Vein endothelial cell (primary cell): ENCODE measurements around the genes C17orf97 and NXN.

- CAGE, long polyA plus RNA, result no peak
Observed at GRCh38 chr17:185656-186202, 4.3 kb upstream of the DOC2B start.

DNA sequence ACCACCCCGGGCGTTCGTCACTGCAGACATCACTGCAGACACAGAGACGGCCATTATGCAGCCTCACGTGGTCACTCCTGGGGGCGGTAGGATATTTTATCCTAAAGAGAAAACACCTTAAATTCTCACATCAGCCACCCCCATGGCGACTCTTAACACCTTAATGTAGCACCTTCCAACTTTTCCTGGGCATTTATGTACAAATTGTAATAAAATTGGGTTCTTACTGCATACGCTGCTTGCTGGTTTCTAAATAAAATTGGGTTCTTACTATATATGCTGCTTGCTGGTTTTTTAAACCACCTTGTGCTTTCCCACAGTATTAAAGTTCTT is 19.4 kb downstream of the RPH3AL start:
- CAGE, long polyA plus RNA, result no peak

DNA sequence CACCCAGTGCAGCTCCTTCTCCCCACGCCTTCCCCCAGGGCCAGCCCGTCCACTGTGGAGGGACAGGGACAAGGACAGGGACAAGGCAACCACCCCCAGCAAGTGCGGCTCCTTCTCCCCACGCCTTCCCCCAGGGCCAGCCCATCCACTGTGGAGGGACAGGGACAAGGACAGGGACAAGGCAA is 18.1 kb downstream of the RPH3AL start:
- CAGE, long polyA plus RNA, result no peak

DNA sequence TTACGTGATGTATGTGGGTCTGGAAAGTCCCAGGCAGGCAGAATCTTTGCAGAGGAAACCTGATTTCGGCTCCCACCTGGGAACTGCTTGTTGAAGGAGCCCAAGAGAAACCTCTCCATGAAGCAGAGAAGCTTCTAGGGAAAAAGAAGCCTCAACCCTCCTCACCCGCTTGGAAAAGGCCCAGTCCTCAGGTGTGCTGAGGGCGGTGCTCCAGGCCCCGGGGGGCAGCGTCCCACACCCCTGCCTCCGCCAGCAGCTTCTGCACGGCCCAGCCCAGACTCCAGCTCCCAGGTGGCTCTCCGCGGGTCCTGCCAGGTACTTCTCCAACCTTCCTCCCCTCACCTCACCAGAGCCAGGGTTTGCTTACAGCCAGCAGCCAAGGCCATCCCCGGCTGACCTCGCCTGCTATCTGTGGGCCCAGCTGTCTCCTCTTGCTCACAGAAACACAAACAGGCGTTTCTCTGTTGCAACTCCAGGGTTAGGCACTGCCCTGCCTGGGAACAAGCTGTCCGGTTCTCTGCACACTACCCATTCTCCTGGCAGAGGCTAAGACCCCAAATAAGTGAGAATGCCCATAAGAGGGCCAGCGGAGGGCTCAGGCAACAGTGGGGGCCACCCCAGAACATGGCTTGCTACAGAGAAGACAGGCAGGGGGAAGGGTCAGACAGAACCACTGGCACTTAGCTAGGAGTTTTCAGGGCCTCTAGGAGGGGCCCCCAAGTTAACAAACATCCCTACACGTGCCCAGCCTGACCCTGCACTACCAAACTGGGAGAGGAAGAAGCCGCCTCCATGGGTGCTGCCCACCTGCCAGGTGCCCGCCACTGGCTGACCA is 13.7 kb downstream of the RPH3AL start:
- CAGE, long polyA plus RNA, result no peak

DNA sequence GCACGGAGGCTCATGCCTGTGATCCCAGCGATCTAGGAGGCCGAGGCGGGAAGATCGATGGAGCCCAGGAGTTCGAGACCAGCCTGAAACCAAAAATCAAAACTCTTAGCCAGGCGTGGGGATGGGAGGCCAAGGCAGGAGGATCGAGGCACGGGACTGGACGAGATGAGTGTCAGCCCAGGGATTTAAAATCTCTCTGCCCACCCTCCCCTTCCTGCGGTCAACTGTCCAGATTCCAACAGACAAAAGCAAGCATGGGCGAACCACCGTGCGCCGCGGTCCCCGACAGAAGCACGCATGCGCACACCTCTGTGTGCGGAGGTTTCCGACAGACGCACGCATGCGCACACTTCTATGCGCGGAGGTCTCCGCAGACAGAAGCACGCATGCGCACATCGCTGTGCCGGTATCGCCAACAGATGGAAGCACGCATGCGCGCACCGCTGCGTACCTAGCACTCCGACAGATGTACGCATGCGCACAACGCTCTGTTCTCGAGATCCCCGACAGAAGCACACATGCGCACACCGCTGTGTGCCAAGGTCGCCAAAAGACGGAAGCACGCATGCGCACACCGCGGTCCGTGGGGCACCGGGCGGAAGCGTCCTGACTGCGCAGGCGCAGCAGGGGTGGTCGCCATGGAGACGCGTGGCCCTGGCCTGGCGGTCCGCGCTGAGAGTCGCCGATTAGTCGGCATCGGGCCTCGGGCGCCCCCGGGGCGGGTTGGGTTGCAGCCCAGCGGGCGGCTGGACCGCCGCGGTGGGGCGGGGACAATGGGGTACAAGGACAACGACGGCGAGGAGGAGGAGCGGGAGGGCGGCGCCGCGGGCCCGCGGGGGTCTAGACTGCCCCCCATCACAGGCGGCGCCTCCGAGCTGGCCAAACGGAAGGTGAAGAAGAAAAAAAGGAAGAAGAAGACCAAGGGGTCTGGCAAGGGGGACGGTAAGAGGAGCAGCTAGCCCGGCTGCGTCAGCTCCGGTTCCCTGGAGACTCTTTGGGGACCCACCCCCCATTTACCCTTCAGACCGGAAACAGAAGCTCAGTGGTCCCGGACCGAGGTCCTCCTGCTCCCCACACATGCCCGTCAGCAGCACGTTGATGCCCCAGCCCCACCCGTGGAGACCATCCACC is at the start of gene C17orf97:
Gene C17orf97 (plus strand): TSS at position 621 of the 1,131 bp plus-strand sequence.
- CAGE, long polyA plus RNA, result no peak

DNA sequence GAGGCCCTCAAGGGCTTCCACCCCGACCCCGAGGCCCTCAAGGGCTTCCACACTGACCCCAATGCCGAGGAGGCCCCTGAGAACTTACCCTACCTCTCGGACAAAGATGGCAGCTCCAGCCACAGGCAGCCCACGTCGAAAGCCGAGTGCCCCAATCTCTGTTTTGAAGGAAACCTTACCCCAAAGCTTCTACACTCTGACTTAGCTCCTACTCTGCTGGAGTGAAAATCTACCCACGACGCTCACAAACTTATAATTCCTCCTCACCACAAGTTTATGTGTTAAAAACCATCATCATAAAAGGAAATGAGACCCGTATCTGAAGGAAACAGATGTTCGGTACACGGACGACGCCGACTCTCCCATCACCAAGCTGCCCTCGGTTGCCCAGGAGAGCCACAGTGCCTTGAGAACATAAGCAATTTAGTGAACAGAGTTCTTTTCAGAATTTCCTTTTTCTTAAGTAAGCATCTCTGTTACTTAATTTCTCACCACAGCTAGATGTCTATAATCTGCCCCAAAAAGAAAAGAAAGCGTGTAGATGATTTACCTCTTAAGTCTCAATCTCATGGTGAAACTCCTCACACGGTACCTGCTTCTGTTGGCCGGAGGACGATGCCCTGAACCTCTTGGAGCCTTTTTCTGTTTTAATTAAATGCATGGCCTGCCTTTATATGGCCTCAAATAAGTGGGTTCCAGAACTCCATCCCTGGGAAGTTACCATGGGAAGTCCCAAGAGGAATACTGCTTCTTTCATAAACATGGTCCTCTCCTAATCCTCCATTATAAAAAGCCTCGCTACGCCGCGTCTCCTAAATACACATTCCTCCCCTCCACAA is 4.0 kb downstream of the C17orf97 start:
- CAGE, long polyA plus RNA, result no peak

DNA sequence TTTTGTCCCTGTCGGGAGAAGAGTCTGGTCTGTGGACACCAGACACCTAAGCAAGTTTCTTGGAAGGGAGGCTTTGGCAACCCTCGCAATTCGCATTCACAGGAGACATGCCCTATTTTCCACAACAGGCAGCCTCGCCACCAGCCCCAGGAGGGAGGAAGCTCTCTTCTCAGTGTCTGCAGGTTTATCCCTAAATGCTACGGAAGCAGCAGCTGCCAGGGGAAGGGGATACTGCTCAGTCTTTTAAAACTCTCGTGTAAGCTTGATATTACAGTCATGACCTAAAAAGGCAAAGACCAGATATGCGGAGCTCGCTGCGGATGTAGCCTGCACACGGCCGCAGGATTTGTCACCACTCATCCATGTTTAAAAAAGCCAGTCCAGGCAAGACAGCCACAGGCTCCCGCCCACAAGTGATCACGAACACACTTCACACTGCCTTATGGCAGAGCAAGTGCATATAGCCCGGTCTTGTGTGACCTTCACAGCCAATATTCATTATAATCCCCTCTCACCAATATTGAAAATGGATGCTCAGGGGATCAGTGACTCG is 101.8 kb downstream of the C17orf97 start:
- CAGE, long polyA plus RNA, result no peak

DNA sequence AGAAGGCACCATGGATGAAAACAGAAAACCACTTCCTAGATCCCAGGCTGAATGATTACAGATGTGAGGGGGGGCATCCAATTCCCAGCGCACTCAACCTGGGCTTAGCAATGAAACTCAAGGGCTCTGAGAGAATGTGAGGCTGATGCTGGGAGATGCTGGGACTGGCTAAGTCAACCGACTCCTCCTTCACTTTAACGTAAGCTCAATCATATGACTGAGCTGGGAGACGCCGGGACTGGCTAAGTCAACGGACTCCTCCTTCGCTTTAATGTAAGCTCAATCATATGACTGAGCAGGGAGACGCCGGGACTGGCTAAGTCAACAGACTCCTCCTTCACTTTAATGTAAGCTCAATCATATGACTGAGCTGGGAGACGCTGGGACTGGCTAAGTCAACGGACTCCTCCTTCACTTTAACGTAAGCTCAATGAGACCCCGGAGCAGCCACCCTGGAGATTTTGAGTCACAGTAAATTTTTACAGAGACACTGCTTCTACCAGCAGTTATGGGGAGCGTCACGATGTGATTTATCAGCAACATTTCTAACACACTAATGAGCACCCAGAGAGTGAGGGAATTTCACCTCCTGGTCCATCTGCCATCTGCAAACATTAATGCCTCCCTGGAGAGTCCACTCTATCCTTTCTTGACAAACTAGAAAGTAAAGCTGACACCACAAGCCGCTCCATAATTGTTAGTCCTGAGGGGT is 125.2 kb downstream of the C17orf97 start:
- CAGE, long polyA plus RNA, result no peak

DNA sequence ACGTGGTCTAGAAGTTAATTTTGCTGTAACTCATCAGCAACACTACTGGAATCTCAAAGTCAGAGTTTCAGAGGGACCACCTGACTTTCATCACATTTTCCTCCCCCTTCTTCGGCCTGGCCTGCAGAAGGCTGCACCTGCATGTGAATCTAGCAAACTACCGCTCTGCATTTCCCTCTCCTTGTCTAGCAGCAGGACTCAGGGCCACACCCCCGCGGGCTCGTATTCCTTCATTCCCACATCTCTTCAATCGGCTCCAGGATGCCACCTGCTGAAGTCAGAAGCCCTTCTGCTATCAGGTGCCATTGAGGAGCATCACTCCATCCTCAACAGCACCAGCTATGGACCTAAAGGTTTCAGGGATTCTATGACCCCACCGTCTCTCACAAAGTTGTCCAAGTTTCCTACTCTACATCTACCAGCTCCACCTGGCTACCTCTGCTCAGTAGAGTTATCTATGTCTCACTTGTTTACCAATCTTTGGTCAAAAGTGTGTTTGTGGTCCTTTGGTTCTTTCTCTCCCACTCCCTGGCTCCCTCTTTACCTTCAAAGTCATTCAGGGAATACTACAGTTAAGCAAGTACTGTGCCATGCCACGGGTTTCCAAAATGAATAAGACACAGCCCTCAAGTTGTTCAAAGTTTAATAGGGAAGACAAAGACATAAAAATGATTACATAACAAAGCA is 135.1 kb downstream of the C17orf97 start:
- CAGE, long polyA plus RNA, result no peak

GRCh38 chr17:596122-596758 is 118.4 kb downstream of the VPS53 start:
- CAGE, long polyA plus RNA, result no peak

GRCh38 chr17:601292-601691 is 113.3 kb downstream of the VPS53 start:
- CAGE, long polyA plus RNA, result no peak

DNA sequence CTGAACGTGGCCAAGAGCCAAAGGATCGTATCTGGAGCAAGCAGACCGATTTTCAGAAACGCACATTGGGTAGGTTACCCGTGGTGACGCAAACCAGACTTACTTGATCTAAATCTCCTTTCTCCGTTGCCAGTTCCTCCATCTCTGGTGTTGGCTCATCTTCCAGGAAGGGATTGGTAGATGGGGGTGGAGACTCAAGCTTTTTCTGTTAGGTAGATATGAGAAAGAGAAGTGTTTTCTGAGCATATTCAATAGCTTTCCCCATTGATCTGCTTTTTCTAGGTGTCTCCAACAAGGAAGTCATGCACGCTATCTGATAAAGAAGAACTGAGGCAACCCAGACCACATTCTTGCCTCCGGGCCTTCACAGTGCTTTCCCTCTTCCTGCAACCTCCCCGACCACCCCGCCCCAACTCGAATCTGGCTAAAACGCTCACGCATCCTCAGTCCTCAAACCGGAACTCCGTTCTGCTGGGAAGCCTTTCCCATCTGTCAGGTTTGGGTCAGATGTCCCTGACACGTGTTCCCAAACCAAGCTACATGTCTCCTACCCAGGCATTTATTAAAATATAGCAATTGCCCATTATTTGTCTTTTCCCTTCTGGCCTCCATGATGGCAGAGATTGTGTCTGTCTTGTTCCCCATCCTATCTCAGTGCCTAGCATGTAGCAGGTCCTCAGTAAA is 112.8 kb downstream of the VPS53 start:
- CAGE, long polyA plus RNA, result no peak

DNA sequence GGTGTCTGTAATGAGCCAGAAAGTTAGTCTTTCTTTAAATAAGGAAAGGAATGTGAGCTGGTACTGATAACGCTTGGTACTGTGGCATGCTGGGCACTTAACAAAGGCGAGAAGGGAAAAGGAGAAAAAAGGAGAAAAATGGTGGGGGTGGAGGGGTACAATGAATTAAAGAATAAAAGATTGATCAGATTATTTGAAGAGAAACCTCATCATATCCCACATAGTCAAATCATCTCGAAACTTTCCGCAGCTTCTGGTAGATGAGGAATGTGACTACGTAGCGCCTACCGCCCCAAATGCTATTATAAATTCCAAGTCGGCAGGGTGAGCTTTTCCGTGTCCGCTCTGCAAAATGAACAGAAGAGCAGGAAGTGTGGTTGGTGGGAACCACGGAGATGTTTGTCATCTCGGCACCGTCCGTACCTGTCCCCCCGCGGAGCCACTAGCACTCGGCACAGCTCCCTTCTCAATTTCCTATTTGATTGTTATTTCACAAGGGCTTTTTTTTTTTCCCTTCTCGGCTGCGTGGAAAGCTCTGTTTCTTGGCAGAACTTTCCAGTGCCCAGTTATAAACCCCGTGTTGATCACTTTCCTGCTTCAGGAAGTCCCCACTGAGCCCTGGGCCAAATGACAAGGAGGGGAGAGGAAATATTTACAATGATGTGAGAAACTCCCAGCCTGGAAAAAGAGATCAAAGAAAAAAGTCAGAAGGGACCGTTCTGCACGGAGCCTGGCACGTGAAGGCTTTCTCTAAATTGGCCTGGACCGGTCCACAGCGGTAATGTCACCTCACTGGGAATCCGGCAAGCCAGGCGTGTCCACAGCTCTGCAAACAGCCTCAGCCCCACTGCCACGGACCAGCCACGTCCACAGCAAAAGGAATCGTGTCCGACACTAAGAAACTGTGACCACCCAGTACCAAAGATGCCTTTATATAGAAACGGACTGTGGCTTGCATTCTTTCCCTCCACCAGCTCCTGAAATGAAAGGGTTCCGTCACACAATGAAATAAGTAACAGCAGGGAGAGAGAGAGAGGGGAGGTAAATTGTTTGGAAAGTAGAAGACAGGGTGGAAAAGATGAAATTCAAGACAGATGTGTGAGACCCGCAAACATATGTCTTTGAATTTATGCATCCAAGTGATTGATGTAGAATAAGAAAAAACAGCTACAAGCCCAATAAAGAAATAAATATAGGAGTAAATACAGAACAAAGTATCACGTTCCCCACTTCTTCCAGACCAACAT is 65.0 kb downstream of the MRM3 start:
- CAGE, long polyA plus RNA, result no peak

DNA sequence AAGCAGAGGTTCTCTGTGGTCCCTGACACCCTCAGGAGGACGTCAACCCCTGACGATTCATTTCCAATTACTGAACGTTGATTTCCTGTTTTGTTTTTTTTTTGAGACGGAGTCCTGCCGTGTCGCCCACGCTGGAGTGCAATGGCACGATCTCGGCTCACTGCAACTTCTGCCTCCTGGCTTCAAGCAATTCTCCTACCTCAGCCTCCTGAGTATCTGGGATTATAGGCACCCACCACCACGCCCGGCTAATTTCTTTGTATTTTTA is 65.8 kb downstream of the MRM3 start:
- CAGE, long polyA plus RNA, result no peak

GRCh38 chr17:879473-880073 is 97.4 kb downstream of the MRM3 start:
- CAGE, long polyA plus RNA, result no peak

- CAGE, long polyA plus RNA, result no peak
Observed at GRCh38 chr17:966675-967346, 12.8 kb downstream of the NXN start.

DNA sequence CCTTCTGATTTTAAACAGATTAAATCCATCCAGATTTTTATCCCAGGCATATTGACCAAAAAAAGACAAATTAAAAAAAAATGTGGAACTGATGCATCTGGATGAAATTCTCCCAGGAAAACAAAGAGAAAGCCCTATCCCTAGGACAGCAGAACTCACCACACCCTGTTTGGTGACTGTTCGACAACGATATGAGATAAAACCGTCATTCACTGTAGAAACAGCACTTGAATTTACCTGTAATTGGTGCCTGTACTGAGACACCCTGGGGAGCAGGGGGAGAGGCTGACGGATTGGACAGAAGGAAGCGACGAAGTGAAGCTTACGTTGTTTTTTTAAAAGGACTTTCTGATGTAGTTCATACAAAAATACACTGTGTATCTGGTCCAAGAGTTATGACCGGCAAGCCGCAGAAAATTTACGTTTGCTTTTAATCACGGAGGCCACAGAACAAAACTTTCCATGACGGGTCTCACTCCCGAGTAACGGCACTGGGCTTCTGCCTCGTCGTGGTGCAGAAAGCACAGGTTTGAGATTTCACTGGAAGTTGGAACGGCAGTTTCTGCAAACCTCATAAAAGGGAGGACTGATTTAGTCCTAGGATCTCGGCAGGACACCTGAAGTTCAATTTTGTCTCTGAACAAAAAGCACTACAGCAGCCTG is 9.7 kb downstream of the NXN start:
- CAGE, long polyA plus RNA, result no peak

- CAGE, long polyA plus RNA, result no peak
Observed at GRCh38 chr17:977258-977638, 2.3 kb downstream of the NXN start.

DNA sequence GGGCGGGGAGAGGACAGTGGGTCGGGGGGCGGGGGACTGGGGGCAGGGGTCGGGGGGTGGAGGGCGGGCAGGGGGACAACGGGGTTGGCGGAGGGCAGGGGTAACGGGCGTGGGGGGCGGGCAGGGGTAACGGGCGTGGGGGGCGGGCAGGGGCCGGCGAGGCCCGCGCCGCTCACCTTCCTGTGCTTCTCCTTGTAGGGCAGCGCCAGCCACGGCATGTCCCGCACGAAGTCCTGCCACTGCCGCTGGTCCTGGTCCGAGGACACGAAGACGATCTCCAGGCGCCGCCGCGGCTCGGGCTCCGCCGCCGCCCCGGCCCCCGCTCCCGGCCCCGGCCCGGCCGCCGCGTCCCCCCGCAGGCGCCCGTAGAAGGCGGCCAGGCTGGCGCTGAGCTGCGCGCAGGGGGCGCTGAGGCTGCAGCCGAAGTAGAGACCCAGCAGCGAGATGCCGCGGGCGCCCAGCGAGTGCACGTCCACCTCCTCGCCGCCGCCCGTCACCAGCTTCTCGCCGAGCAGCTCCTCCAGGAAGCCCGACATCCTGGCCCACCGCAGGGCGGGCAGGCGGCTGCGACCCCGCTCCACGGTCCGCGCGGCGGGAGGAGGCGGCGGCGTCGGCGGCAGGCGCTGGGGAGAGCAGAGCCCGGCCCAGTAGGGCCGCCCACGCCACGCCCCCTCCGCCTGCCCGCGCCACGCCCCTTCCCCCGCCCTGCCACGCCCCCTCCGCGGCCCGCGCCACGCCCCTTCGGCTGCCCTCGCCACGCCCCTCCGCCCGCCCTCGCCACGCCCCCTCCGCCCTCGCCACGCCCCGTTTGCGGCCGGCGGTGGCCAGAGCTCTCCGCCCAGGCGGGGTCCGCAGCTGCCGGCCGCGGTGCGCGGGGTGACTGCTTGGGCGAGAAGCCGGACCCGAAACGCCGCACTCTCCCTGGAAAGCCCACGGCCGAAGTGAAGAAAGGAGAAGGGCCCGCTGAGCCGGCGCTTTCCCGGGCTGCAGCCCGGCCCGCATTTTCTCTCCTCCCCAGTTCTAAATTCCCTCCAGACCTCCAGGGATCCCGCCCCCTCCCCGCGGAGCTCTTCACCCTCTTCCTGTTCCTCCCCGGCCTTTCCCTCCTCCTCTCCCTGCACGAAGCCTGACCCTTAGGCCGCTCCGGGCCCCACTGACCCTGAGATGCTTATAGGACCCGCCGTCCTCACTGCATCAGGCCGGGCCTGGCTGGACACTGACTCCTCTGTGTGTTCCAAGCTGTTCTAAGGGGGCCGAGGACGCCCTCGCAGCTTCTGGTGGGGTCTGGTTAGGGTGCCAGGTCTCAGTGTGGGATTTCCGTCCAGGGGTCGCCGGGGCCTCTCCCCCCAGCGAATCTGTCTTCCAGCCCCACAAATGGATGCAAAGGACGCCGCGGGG is at the start of gene NXN:
Gene NXN (minus strand): TSS at position 634 of the 1,398 bp plus-strand sequence.
- CAGE, long polyA plus RNA, result no peak

DNA sequence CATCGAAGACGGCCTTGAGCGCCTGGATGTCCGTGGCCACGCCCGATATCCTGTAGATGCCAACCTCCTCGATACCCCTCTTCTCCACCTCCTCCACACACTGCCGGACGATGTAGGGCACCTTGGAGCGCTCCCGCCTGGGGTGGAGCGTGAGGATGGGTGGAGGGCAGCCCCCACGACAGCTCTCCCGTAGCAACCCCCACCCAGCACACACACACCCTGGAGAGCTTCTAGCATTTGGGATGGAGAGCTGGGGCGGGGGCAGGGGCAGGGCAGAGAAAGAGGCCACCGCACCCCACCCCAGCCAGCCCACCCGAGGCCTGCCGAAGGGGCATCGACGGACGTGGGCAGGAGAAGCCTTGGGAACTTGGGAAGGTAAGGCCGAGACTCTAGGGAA is 14.9 kb downstream of the TIMM22 start:
- CAGE, long polyA plus RNA, result no peak